ENCODE results near the gene NKX1-2.

- RRBS: 5% methylated on average over 53 of the region's 114 CpGs
These were observed 943 bp downstream of the CHST15 start for GRCh38 chr10:124092160-124093149.

DNA sequence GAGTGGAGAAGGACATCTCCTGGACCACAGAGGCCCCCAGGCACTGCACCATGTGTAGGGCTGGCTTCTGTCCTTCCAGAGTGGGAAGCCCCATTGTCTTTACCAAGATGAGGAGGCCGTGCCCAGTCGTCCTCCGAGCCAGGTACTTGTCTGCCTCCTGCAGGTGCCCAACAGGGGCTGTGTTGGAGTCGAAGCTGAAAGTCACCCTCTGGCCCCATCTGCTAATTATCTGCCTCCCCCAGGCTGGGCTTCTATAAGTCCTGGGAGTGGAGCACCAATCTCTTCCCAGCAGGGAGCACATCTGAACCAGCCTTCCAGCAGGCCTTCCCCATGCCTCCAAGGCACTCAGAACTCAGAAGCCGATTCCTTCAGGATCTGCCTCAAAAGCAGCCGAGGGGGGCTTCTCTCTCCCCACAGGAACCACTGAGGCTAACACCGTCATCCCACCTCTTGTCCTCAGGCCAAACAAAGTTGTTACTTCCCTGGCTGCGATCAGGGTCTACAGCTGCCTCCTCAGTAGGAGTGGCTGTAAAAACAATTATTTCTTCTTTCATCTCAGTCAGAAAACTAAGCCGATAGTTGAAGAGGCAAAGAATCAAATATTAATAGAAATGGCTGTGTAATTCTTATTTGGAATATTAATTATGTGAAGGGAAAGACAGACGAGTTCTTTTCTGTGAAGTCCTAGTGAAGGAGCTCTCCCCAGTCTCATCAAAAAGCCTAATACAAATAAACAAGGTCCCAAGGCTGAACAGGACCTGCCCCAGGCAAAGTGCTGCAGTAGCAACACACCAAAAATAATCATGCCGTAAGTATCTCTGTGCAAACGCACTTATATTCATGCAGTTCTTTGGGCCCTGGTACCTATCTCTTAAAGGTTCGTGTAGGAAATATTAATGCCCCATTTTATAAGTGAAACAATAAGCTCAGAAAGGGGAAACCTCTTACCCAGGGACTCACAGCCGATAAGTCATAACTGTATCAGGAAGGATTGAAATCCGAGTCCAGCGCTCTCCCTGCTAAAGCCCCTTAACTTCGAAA is 11.9 kb upstream of the CHST15 start:
- RRBS: no CpG with 5 or more reads among the region's 17 CpGs

DNA sequence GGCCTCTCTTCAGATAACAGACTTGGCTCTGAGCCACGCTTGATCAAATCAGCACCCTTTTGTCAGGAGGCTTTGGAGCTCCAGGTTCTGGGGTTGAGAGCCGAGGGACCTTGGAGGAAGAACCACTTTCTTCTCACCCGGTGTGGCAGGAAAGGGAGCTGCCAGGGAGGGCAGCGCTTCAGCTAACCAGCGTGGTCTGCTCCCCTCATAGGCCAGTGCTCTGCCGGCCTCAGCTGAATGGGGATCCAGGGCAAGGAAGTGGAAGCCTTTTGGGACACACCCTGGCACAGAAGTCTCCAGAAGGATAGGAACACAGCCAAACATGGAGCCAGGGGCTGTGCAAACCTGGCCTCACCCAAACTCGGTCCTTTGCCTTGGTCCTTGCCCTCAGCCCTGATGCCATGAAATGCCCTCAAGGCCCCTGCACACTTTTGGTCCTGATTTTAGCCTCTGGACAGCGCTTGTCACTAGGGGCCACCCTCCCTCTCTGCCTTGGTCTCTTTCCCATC is 23.6 kb upstream of the CHST15 start:
- RRBS: no CpG with 5 or more reads among the region's 8 CpGs

DNA sequence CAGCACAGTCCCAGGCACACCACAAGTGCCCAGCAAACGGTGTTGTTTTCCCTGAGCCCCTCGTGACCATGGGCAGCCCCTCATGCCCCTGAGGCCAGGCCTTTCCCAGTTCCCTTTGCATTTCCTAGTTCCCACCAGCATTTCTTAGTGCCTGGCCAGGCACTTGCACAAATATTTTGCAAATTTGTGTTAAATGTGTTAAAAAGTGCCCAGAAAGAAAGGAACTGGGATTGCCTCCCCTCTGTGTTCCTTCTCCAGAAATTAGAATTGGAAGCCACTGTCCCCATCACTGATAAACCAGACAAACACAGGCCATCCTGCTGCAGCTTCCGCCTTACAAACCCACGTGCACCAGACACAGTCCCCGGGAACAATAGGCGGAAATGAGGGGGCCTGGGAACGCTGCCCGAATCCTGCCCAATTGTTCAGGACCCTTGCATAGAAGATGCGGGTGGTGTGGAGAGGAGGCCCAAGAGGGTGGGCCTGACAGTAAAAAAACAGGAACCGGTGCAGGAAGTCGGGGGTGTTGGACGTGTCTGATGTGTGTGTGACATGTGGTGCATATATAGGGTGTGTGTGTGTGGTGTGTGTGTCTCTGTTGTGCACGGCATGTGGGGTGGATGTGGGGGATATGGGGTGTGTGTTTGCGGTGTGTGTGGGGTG is 26.4 kb upstream of the CHST15 start:
- RRBS: no CpG with 5 or more reads among the region's 14 CpGs

DNA sequence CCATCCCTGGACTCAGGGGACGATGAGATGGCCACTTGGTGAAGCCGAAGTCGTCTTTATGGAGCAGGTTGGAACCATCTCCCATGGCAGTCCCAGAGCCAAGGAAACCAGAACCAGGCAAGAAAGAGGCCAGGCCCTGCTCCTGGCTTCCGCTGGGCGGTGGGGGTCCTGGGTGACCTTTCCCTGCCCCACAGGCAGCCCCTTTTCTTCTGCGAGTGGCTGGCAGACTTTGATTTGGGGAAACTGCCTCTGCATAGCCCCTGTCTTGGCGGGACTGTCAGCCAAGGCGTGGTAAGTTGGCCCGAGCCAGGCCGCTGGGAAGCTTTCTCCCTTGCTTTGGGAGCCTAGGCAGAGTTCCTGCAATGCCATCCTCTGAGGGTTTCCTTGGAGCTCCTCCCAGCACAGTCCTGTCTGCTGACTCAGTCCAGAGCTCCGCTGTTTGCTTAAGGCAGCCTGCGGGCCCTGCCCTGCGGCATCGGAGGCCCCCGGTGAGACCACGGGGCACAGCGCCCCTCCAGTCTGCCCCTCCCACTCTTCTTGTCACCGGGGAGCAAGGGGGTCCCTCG is 58.6 kb upstream of the CHST15 start:
- RRBS: no CpG with 5 or more reads among the region's 19 CpGs

DNA sequence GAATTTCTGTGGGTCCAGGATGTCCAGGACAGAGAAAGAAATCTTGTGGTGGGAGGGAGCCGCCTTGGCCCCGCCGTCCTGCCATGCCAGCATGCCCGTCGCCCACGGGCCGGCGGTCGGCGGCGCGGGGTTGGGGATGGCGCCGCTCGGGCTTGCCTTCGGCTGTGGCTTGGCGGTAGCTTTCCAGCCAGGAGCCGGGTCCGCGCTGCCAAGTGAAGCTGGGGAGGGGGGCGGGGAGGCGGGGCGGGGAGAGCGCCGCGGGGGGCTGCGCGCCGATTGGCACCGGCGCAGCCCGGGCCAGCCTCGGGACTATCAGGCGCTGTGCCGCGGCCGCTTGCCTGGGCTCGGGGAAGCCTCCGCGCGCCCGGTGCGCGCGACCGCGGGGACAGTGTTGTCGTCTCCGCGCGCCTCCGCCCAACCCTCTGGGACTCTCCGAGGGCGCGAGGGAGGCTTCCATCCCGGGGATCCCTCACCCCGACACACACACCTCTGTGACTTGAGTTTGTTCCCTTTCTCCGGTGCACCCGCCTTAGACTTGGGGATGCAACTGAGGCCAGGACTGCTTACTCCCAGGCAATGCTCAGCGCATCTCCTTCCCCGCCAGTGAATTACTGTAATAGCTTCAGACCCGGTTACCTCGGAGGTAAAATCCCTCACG is at the start of gene NKX1-2:
TSS of gene NKX1-2 (minus strand) at position 185 of the 658 bp plus-strand sequence.
- RRBS: 13% methylated on average over 45 of the region's 64 CpGs

DNA sequence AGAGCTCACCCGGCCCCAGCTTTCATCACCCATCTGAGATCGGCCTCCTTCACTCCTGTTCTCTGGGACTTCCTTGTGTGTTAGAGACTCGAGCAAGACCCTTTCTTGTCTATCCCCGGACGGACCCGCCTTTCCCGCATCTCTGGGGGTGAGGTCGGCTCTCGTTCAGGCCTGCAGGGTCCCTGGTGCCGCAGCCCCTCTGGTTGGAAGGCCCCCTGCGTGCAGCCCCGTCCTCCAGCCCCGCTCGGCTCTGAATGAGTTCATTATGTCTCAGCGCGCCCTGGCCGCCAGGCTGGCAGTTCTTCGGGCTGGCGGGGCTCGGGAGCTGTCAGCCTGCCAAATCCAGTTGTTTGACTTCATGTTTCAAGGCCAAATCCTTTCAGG is 128.0 kb downstream of the LHPP start:
- RRBS: 96% methylated on average over 3 of the region's 20 CpGs

GRCh38 chr10:124621536-124622159 is 122.5 kb downstream of the FAM53B start:
- RRBS: 94% methylated on average over 1 of the region's 15 CpGs

DNA sequence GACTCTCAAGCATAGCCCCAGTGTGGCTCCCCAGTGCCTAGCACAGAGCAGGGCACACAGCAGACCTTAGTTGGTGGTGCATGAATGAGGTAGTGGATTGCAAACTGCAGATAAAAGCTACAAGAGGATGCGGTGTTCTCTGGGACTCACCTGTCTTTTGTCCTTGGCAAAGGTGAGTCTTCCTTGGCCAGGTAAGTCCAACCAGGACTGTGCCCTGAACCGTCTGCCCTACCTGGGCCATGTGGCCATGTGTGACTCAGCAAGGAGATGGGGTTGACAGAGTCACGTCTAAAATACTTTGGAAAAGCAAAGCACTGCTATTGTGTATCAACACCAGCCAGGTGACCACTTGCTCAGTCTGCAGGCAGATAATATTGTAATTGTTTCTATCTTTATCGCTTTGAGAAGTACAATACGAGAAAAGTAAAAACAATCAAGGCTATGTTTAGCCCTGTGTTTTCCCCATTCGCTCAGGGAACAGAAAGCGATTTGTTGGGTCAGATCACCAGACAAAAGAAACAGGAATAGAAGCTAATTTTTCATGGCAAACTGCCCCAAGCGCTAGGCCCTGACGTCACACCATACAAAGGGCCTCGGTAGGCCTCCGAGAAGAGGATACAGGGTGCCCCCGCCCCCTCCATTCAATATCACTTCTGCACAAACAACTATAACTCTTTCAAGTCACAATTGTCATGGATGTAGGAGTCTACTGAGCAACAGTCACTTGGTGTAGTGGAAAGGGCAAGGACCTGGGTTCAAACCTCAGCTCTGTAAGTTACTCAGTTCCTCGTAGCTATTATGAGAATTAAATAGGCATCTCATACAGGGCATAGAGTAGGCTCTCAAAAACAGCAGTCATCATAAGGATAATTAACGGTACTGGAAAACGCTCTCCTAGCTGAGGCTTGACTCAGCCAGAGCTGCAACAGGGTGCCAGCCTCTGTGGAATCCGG is 57.2 kb downstream of the FAM53B start:
- RRBS: no CpG with 5 or more reads among the region's 16 CpGs

DNA sequence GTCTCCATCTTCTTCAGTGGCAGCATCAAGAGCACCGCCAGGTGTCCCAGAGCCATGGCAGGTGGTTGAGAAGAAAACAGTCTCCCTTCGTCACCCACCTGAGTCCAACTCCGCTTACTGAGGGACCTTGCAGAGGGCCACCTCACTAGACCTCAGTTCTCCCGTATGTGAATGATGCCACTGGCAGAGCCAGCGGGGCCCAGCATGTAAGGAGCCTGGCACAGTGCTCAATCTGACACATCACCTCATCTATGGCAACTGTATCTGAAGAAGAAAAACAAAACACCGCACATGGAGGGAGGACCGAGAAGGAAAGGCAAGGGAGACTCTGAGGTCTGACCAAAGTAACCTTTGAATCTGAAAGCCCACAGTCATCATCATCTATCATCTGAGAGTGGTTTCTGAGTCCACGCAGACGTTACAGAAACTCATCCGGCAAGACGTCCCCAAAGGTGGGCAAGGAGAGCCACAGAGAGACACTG is 49.3 kb downstream of the FAM53B start:
- RRBS: no CpG with 5 or more reads among the region's 11 CpGs

DNA sequence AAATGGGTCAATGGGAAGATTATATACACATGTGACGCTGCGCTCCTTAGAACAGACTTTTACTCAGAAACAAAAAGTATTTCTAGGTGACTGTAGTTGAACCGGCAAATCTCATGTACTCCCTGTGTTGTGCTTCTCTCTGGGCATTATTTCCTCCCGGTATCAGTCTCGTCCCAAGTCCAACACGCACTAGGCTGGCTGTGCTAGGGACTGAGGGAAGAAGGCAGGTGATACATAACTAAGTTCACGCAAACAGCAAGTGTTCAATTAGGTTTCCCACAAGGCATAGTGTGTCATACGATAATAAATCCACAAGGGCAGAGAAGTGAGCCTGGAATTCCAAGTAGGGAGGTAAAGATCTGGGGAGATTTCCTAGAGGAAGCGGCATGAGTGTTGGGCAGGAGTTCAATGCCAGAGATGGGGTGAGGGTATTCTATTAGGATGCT is 20.4 kb downstream of the FAM53B start:
- RRBS: 100% methylated on average over 1 of the region's 9 CpGs

DNA sequence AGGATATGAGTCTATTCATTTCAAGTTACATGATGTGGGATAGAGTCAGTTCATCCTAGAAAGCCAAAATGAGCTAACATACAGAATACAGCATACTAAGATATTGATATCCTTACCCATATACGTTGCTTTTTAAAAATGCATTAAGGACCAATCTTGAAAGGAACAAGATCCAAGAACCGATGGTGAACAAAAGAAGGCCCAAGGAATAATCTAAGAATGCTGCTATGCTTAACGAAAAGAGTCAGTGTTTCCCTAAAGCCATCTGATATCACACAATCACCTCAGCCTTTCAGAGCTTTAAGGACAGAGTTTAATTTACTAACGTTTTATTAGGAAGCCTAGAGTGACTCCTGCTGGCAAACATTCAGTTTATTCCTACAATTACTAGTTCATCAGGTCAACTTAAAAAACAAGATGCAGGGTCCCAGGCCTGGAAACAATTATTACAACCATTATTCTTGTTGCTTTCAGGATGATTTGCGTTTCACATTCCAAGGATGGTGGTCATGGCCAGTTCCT is 1.3 kb upstream of the FAM53B start:
- RRBS: no CpG with 5 or more reads among the region's 5 CpGs

DNA sequence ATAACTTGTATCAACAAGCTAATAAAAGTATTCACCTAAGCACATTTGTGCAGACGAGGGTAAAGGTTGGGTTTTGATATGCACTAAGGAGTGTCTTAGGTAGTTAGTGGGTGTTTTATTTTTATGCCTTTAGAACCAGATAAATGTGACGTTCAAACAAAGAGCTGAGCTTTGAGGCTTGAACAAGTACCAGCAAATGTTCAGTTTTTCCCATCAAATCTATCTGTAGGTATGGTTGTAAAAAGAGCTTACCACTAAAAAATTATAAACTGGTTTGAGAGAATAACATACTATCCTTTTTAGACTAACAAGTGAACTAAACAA is 3.0 kb upstream of the FAM53B start:
- RRBS: no CpG with 5 or more reads among the region's 2 CpGs

DNA sequence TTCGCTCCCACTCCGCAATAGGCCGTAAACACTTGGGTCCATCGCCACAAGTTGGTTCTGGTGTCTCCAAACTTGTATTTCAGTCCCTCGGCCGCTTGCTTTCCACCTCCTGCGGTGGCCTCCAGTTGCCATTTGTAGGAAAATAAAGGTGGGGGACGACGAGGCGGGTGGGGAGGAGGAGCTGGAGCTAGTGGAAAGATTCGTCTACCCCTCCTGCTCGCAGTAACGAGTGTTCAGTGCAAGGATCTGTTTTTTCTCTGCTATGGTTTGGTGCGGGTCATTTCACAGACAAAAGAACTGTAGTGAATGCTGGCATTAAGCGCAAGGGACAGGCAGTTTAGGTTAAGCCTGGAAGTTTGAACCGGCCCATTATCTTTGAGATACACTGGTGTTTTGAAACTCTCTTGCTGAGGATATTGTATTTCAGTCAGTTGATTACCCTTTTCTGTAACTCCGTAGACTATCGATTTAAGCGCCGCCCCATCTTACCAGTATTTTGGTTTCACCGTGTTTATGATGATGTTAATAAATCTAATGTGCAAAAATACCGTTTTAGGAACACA is 24.2 kb upstream of the ZRANB1 start:
- RRBS: no CpG with 5 or more reads among the region's 22 CpGs

DNA sequence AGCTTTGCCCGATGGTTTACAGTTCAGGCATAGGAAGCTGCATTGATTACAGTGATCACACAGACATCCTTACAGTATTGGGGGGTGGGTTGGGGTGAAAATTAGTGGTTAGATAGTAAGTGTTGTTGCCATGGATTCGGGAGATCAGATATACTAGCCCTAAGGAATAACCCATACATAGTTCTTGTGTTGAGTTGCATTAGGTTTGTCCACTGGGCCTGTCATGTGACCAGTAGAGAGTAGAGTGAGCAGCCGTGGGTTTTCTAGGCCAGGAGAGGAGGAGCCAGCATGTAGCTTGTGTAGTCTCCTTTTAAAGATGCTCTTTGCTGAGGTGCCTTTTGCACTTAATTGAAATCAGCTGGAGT is 36.0 kb downstream of the ZRANB1 start:
- RRBS: no CpG with 5 or more reads among the region's 3 CpGs

- RRBS: no CpG with 5 or more reads among the region's 17 CpGs
These were observed 31.7 kb downstream of the CTBP2 start for GRCh38 chr10:124996109-124996575.

GRCh38 chr10:125038501-125039046 is 10.7 kb upstream of the CTBP2 start:
- RRBS: no CpG with 5 or more reads among the region's 9 CpGs

DNA sequence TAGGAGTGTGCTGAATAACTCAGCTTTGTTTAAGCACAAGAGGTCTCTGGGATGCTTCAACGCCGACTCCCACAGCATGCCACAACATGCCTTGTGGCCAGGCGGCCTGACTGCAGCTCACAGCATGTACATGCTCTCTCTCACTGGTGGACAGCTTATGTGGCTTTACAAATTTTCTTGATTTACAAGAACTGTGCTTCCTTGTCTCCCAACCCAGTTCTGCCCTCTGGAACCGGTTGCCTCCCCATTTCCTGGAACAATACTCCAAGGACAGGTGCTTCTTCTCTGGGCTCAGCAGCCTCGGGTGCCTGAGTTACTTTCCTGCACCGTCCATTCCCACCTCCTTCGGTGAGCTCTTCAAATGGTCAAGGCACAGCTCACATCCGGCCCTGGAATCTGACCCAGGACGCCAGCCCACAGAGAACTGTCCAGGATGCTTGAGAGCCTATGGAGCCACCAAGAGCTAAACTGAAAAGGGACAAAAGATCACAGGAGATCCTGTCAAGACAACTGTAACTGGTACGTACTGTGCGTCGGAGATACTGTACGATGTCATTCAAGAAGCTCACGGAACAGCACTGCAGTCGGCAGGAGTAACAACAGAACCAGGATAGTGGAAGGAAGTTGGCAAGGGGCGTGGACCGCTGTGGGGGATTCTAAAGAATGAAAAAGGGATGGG is 59.9 kb upstream of the CTBP2 start:
- RRBS: no CpG with 5 or more reads among the region's 17 CpGs

GRCh38 chr10:125151523-125152096 is 123.7 kb upstream of the CTBP2 start:
- RRBS: 78% methylated on average over 17 of the region's 51 CpGs

DNA sequence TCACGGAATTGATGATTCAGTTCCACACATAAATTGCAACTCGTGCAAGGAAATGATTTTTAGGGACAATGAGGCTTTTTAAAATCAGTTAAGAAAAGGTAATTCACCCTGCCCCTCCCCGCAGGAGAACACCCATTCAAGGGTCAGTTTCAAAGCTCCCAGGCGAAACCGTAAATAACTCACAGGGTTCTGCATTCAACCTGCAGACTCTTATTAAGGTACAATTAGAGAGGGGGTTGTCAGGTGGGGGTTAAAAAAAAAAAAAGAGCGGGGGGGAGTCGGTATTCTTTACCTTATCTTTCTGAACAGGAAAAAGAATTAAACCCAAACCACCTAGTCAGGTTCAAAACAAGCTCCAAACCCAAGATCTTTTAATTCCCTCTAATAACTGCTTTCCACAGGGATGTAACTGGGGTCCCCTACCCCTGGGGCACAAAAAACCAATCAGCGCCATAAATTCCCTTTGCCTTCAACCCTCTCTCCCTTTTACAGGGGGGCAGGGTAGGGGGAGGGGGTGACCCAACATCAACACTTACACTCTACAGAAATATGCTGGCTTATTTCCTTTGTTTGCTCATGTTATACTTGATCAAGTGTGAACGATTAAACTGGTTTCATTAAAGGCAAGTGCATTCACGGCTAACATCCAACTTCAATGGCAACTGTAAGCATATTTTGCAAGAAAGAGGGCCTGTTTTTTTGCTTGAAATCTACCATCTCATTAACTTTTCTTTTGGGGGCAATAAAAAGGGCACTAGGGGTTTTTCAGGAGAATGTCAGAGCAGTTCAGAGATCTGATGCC is 129.5 kb upstream of the CTBP2 start:
- RRBS: no CpG with 5 or more reads among the region's 10 CpGs